Hair follicular keratinocyte (primary cell): ENCODE results near the genes OR4K13, OR4K17, OR6S1 and TPPP2.

DNA sequence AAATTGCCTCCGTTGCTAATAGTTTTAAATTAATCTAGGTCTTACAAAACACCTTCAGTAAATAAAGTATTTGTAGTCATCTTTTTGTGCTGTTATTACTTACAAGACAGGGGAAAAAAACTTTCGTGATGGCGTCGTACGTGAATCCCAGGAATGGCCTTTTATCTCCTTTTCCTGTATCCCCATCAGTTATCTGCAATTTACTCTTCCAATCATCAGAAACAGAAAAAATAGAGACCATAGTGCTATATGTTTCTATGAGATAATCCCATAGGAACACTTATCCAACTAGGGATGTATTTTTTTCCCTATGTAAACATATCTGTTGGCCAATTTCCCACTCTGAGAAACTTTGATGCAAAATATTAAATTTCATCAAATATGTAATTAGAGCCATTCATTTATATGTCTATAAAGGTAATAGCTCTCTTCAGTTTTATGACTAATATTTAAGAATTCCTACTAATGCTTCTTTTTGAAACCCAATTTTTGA is at the start of gene OR4K13:
Gene OR4K13 (minus strand): TSS at position 204 of the 493 bp plus-strand sequence.
- RAMPAGE, long total RNA: no peak

DNA sequence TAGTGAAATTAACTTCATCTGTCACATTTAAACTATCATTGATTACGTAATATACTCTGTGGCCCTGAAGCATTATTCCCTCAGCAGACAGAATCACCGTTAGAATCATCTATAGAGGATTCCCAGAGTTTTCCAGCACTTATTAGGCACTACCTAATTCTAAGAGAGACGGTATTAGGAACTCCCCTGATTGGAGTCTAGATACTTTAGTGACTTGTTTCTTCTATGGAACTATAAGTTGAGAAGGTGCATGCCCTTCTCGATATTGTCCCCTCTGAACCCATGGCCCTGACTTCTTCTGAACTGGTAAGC is at the start of gene OR4K17:
Gene OR4K17 (plus strand): TSS at position 153 of the 312 bp plus-strand sequence.
- RAMPAGE, long total RNA: no peak

- RAMPAGE, long total RNA: no peak
These were observed 6.6 kb downstream of the OR4N5 start for GRCh38 chr14:20145201-20145619.

- RAMPAGE, long total RNA: no peak
These were observed 1.5 kb upstream of the TEP1 start for GRCh38 chr14:20414708-20415287.

GRCh38 chr14:20415699-20416154 is 2.4 kb upstream of the TEP1 start:
- RAMPAGE, long total RNA: no peak

GRCh38 chr14:20427181-20427536 is 8.8 kb downstream of the KLHL33 start:
- RAMPAGE, long total RNA: no peak

- RAMPAGE, long total RNA: no peak
These were observed 5.9 kb downstream of the OSGEP start for GRCh38 chr14:20448490-20449293.

DNA sequence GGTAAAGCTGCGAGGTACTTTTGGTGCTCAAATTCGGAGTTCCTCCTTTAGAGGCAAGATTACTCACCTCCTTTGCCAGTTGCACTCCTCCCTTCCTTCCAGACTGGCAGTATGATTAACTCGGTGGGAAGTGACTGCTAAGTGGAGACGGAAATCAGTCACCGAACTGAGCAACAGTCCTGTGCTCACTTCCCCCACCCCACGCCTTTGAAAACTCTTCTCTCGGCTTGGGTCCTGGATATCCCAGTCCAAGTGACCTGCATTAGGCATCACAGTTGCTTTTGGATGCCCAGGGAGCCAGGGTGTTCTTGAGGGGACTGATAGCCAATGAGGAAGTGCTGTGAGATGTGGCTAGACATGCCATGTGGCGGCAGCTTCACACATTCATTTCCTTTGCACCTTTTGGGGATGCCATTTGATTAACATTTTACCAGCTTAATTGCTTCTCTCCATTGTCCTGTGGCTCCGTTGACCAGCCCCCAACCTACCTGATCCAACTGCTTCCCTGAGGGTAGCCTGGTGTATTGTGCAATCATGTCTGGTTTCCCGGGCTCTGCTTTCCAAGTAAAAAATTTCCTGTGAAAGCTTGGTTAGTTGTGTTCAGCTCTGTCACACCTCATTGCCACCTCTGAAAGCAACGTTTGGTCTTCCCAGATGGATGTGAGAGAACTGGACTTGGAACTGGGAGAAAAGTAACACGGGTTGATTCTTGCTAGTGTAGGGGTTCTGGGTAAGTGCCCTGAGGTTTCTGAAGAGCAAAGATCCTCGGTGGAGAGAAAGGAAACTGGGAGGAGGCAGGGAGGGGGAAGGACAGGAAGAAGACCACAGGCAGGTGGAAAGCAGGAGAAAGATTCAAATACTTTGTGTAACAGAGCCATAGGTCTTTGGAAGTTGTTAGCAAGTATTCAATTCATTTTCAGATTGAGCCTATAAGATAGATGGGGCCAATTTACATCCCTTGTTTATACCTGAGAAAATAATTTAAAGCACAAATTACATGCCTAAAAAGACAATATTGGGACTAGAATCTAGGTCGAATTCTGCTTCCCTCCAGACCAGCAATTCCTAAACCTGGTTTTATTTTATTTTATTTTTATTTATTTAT is 1.1 kb downstream of the PNP start:
- RAMPAGE, long total RNA: no peak

DNA sequence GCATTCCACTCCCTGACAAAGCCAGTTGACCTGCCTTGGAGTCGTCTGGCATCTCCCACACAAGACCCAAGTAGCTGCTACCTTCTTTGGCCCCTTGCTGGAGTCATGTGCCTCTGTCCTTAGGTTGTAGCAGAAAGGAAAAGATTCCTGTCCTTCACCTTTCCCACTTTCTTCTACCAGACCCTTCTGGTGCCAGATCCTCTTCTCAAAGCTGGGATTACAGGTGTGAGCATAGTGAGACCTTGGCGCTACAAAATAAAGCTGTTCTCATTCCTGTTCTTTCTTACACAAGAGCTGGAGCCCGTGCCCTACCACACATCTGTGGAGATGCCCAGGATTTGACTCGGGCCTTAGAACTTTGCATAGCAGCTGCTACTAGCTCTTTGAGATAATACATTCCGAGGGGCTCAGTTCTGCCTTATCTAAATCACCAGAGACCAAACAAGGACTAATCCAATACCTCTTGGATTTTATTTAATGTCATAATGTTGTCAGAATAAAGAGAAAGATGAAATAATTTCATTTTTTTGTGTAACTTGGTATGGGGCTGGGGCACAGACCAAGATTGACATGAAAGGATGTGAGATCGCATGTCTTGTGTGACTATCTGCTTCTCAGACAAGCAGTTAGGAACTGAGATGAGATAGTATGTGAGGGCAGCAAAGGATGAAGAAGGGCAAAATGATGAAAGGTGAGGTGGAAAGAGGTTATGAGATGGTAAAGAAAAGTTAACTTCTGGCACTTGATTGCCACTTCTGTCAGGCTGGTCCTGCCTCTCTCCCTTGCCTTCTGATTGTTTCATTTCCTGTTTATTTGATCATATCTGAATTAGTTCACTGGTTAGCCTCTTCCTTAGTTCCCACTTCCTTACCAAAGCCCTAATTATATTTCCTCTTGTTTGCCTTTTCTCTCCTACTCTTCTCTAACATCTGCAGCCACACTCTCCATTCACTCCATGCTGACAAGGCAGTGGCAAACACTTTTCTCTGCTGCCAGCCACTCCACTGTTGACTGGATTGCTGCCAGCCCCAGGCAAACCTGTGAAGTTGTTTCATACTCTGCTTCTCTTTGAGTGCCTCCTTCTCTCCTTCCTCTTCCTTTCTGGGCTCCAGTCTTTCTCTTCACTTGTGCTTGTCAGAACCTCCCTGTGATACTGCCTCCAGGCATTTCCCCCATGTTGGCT is 7.8 kb downstream of the PNP start:
- RAMPAGE, long total RNA: no peak

- RAMPAGE, long total RNA: no peak
These were observed at the start of gene OR6S1 for GRCh38 chr14:20641636-20642104. TSS of gene OR6S1 (minus strand) at chr14:20641691.

GRCh38 chr14:20685042-20685485 is 704 bp downstream of the RNASE4 start:
- RAMPAGE, long total RNA: no peak

DNA sequence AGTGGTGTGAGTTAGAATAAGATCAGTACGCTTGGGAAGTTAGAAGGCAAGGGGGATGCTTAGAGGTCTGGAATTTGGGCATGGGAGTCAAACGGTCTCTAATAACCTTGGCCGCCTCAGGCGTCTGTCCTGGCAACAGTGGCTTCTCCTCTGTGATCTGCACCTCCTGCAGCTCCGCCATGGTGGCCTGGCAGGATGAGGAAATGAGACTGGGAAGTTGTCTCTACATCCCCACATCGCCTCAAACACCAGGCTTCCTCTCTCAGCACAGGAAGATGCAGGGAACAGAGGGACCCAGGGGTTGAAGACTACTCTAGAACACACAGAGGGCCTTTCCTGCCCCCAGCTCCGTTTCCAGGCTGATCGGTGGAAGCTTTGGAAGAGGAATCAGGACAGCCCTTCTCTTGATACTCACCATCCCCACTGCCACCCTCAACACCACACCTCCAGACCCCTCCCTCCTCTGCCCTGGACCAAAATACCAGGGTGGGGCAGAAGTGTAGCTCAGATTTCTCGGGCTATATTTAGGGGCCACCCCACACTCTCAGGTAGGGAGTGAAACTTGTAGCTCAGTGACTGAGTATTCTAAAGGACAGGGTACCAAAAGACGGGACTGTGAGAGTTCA is 1.6 kb downstream of the NDRG2 start:
- RAMPAGE, long total RNA: no peak

DNA sequence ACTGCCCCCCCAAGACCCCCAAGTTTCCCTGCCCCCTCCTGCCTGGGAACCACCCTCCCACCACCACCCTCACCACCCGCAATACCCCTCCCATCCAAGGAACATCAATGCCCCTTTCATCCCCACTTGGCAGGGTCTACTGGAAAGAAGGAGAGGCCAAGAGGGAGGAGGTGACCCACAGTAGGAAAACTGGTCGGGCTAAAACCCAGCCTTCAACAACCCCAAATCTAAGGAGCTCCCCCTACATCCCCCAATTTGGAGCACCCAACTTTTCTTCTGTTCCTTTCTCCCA is 1.5 kb upstream of the NDRG2 start:
- RAMPAGE, long total RNA: no peak

GRCh38 chr14:21030062-21030506 is at the start of gene TPPP2:
TSS of gene TPPP2 (plus strand) at chr14:21030217.
- RAMPAGE, long total RNA: no peak

GRCh38 chr14:21169810-21170118 is 13.9 kb upstream of the OR5AU1 start:
- RAMPAGE, long total RNA: no peak

- RAMPAGE, long total RNA: no peak
These were observed 36.7 kb upstream of the OR5AU1 start for GRCh38 chr14:21192490-21193048.

DNA sequence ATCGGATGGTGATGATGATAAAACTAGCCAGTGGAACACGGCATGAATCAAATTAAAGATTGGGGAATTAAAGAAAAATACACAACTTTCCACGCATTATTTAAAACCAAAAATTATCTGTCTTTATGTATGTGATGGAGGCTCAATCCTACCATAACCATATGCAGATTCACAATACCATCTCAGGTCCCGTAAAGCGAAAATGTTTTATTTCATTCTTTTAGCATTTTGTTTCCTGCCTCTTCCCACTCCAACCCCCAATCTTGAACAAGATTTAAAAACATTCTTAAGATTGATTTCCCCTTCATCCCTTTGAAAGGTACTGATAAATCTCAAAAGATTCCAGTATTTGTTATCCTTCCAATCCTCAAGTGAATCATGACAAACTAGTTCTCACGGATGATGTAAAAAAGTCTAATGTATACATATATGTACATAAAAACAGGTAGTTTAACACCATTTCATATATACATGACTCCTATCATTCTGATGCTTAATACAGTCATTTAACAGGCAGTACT is 34.2 kb downstream of the HNRNPC start:
- RAMPAGE, long total RNA: no peak

GRCh38 chr14:21249475-21250184 is 19.6 kb downstream of the HNRNPC start:
- RAMPAGE, long total RNA: no peak

- RAMPAGE, long total RNA: no peak
These were observed 770 bp upstream of the HNRNPC start for GRCh38 chr14:21269991-21270433.

- RAMPAGE, long total RNA: no peak
These were observed 29.1 kb downstream of the RPGRIP1 start for GRCh38 chr14:21308889-21309533.